ENCODE measurements around the genes TMEM14A and GSTA1.

- PRO-cap = bidirectional peak, plus-strand start at chr6:52512479, minus-strand start at chr6:52512374
Measured at GRCh38 chr6:52511959-52512696, 64.7 kb downstream of the TRAM2 start.

DNA sequence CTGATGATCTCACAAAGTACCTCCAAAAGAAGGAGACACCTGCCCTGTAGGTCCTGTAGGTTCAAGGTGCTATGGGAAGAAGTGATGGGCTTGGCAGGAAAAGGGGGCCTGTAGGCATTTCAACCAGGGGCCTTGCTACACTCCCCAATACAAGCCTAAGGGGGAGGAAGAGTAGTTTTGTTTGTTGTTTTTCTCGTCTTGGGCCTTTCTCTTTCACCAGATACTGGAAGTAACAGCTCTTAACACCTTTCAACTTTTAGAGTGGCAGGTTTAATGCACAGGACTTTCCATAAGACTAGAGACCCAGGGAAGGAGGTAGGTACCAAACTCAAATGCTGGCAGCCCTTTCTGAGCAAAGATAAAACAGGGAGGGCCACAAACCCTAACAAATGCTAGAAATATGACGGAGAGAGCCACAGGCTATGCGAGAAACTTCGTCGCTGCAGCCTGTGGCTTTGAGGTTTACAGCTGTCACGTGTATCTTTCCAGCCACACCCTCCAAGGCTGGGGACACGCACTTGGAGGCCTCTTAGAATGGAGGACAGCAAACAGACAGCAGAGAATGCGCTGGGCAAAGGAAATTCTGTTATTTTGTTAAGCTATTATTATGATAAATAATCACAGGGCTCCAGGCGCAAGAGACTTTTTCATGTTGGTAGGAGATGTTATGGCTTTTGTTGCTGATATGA lies 2.2 kb downstream of the TRAM2 start:
- PRO-cap = bidirectional peak, plus-strand start at position 532 of the sequence, minus-strand start at position 457 of the sequence

GRCh38 chr6:52598001-52598955 lies 21.4 kb upstream of the TRAM2 start:
- PRO-cap = no peak

DNA sequence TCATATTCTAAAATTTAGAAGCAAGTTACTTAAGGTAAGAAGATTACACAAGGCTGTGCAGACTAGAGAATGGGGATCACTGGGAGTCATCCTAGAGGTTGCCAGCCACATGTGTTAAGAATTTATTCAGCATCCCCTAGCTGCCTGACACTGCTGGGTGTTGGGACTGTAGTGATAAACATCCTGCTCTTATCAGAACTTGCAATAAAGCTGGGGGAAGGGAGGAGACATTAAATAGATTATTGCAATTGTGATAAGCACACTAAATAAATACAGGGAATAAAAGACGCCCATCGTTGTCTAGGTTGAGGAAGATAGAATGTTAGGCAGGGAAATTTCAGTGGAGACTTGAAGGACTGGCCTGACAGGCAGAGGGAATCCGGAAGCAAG lies 33.1 kb upstream of the TRAM2 start:
- PRO-cap = no peak

DNA sequence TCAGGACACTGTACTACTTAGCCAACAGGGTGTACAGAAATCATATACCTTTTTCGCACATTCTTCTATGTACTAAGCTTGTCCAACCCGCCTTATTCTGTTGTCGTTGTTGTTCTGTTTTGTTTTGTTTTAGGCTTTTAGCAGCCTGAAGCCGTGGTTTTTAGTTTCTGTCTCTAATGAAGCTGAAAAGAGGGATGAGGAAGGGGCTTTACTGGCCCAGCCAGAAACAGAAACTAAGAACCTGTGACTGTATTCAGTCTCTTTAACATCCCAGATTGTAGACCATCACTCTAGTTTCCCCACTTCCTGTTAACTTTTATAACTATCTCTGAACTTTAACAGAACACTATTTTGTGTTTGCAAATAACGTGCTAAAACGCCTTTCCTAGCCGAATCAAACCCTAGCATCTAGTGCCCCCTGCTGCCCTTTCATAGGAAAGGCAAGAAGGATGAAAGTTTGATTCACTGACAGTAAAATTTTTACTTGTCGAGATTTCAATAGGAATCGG lies 7.4 kb upstream of the TMEM14A start:
- PRO-cap = no peak

GRCh38 chr6:52666533-52666865 lies 4.4 kb upstream of the TMEM14A start:
- PRO-cap = no peak

GRCh38 chr6:52670779-52671584 lies at the start of gene TMEM14A:
Gene TMEM14A (plus strand): TSS chr6:52671113.
- PRO-cap = unidirectional peak, plus-strand start at chr6:52670938; bidirectional peak, plus-strand start at chr6:52671118, minus-strand start at chr6:52670981

DNA sequence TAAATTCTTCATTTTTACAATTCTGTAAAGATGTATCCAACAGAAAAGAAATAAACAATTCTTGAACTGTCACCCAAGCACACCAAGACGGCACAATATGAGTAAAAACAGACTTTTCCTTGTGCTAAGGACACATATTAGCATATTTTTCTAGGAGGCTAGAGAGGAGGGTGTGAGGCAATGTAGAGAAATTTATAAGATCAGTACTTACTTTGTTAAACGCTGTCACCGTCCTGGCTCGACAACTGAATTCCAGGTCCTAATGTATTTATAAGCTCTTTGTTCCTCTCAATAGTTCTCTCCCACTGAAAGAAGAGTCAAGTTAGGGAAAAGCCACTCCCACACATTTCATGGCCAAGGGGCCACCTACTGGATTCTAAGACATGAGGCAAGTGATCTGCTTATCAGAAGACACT lies at the start of gene GSTA1:
Gene GSTA1, minus strand, starts transcription at position 243 of the 416 bp plus-strand sequence.
- PRO-cap = no peak

DNA sequence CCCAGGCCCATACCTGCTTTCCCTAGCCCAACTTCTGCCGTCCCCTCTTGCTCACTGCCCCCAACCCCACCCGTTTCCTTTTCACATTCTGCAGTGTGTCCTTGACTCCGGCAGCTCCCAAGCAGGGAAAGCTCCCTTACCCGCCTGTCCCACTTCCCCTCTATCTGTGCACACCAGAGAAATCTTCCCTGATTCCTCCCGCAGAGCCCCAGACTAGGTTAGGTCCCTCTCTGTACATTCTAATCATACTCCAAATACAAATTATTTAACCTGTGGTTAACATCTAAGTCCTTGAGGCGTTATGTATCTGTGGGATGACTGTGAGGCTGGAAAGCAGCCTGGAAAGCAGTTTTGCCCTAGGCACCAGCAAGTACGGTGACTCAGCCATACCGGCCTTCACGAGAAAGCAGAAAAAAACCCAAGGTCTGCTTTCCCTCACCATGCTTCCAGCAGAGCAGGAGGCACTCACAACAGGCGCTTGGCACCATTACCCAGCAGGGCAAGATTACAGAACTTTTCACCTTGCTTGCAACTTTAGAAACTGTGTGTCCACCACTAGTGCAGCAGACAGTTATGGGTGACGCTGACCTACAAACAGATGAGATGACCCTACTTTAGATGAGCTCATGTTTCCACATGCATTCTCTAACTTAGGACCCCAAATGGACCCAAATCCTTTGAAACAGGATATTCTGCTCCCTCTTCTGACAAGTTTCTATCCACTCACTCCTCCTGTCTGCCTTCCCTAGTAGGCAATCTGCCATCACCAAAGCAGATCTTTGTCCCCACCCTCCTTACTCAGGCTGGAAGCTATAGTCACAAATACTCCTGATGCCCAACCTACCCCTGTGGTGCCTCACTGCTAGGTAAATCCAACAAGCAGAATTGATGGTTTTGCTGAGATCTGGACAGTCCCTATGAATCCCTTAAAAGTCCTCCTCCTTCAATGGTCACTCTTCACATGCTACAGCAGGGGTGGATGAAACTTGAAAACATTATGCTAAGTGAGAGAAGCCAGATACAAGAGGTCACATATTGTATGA lies 22.0 kb downstream of the ELOVL5 start:
- PRO-cap = no peak

DNA sequence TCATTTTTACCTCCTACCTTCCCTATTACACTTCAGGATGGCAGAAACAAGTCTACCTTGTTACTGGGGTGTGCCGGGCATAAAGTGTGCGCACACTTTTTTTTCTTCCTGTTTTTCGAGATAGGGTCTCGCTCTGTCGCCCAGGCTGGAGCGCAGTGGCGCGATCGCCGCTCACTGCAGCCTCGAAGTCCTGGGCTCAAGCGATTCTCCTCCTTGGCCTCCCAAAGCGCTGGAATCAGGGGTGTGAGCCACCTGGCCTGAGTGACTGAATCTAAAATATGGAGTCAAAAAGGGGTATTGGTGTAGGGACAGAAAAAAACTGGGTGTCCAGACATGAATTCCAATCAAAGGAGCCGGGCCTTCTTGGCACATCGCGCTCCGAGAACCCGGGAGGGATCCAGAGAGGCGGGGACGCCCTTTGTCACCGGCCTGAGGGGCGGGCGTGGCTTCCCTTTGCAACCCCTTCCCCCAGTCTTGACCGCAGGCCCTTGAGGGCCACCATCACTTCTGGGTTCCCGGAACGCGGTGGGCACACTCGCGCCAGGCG lies 10.0 kb upstream of the ELOVL5 start:
- PRO-cap = no peak

- PRO-cap = bidirectional peak, plus-strand start at chr6:53359512, minus-strand start at chr6:53359426
Measured at GRCh38 chr6:53359268-53360292, 10.8 kb upstream of the ELOVL5 start.

- PRO-cap = no peak
Measured at GRCh38 chr6:53361416-53362235, 12.9 kb upstream of the ELOVL5 start.

GRCh38 chr6:53539659-53540117 lies 5.2 kb downstream of the GCLC start:
- PRO-cap = no peak

GRCh38 chr6:53614665-53615196 lies 50.8 kb downstream of the KLHL31 start:
- PRO-cap = no peak

- PRO-cap = no peak
Measured at GRCh38 chr6:53691524-53691877, 25.9 kb upstream of the KLHL31 start.

DNA sequence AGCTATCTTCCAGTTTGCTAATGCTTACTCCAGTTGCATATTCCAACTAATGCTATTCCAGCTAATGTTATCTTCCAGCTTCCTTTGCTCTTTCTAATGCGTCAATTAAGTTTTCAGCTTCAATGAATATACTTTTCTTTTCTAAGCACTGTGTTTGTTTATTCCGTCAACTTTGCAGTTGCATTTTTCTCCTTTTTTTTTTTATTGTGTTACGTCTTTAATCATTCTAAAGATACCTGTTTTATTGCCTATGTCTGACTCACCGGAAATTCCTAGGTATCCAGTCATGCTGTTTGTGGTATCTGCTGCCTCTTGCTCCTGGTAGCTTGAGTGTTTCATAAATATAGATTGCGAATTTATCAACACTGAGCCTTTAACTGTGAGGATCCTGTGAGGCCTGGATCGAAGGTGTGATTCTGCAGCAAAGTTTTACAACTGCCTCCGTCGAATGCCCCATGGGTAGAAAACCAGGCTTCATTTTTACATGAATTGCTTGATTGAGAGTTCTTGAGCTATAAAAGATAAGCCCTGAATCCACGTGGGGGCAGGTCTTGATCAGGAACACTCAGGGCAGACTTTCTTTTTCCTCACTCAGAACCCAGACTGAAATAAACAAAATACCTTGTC lies 60.3 kb upstream of the LRRC1 start:
- PRO-cap = no peak

- PRO-cap = no peak
Measured at GRCh38 chr6:53918858-53919285, 124.1 kb downstream of the LRRC1 start.

GRCh38 chr6:53943385-53944032 lies 148.7 kb downstream of the LRRC1 start:
- PRO-cap = no peak

GRCh38 chr6:53961995-53962528 lies 149.2 kb upstream of the MLIP start:
- PRO-cap = no peak

GRCh38 chr6:53999385-53999972 lies 111.8 kb upstream of the MLIP start:
- PRO-cap = no peak